ENCODE results near the gene ZNF213.

GRCh38 chr16:3134953-3135582 is at the start of gene ZNF213:
TSS of gene ZNF213 (plus strand) at chr16:3135029.
- PRO-cap = bidirectional peak, plus-strand start at chr16:3135028, minus-strand start at chr16:3134869
CAGE:
- cytosol, long polyA plus RNA = no peak
- long polyA plus RNA = start-site peak on the plus strand at chr16:3135055-3135143, 25 and 18 reads in 2 replicates
- nucleus, long polyA plus RNA = no peak

- PRO-cap = bidirectional peak, plus-strand start at chr16:3282931, minus-strand start at chr16:3283034
CAGE:
- cytosol, long polyA plus RNA = no peak
- long polyA plus RNA = no peak
- nucleus, long polyA plus RNA = no peak
Measured at GRCh38 chr16:3282697-3283129, 578 bp upstream of the ZNF263 start.

DNA sequence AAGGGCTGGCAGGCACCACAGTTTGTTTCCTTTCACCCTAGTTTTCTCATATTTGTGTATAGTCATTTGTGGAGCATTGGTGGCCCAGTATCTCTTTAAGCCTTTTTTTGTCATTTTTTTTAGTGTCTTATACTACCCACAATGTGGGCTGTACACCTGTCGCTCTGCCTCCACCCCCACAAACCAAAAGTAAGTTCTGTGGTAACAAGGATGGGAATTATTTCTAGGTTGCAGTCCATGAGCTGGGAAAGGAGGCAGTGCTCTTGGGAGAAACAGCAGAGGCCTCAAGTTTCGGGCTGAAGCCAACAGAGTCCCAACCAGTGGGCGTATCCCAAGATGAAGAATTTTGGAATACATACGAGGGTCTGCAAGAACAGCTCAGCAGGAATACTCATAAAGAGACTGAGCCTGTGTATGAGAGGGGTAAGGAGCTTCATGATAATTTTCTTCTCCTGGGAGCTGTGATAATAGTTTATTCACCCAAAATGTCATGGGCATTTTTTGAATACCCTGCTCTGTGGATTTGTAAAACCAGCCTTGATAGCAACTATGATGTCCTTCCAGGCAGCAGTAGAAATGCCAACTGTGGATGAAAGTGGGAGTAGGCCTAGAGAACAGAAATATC is 6.3 kb downstream of the ZNF75A start:
- PRO-cap = no peak
CAGE:
- cytosol, long polyA plus RNA = no peak
- long polyA plus RNA = no peak
- nucleus, long polyA plus RNA = no peak

DNA sequence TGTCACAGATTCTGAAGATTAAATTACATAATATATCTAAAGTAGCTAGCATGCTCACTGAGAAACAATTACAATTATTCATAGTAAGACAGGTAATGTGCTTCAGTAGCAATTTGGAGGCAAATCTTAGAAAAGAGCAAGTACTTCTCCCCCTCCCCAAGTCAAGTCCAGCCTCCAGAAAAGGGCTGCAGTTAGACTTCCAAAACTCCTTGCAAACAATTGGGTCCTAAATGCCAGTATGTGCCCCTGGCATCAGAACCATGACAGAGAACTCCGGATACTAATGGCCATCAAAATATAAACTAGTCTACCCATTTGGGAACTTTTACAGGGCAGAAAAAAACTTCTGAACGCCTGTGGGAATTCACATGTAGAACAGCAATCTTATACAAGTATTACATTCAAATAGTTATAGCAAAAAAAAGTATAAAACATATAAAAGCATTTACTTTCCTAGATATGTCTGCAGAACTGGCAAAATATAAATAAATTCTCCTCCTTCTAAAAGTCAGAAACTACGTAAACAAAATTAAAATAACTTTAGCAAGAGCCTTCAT is 7.7 kb downstream of the ZNF597 start:
- PRO-cap = no peak
CAGE:
- cytosol, long polyA plus RNA = no peak
- long polyA plus RNA = no peak
- nucleus, long polyA plus RNA = no peak

- PRO-cap = no peak
CAGE:
- cytosol, long polyA plus RNA = no peak
- long polyA plus RNA = no peak
- nucleus, long polyA plus RNA = no peak
Measured at GRCh38 chr16:3487008-3487888, 8.0 kb downstream of the C16orf90 start.

GRCh38 chr16:3520296-3521241 is 19.8 kb downstream of the CLUAP1 start:
- PRO-cap = no peak
CAGE:
- cytosol, long polyA plus RNA = no peak
- long polyA plus RNA = no peak
- nucleus, long polyA plus RNA = no peak

- PRO-cap = no peak
CAGE:
- cytosol, long polyA plus RNA = no peak
- long polyA plus RNA = no peak
- nucleus, long polyA plus RNA = no peak
Measured at GRCh38 chr16:3578700-3579169, 1.5 kb upstream of the NLRC3 start.

GRCh38 chr16:3622009-3622356 is 10.6 kb upstream of the SLX4 start:
- PRO-cap = no peak
CAGE:
- cytosol, long polyA plus RNA = no peak
- long polyA plus RNA = no peak
- nucleus, long polyA plus RNA = no peak

GRCh38 chr16:3638990-3639426 is 15.5 kb upstream of the DNASE1 start:
- PRO-cap = no peak
CAGE:
- cytosol, long polyA plus RNA = no peak
- long polyA plus RNA = no peak
- nucleus, long polyA plus RNA = no peak

- PRO-cap = no peak
CAGE:
- cytosol, long polyA plus RNA = no peak
- long polyA plus RNA = no peak
- nucleus, long polyA plus RNA = no peak
Measured at GRCh38 chr16:3655228-3655535, 691 bp downstream of the DNASE1 start.

GRCh38 chr16:3738179-3738988 is 21.1 kb upstream of the TRAP1 start:
- PRO-cap = no peak
CAGE:
- cytosol, long polyA plus RNA = no peak
- long polyA plus RNA = no peak
- nucleus, long polyA plus RNA = no peak

DNA sequence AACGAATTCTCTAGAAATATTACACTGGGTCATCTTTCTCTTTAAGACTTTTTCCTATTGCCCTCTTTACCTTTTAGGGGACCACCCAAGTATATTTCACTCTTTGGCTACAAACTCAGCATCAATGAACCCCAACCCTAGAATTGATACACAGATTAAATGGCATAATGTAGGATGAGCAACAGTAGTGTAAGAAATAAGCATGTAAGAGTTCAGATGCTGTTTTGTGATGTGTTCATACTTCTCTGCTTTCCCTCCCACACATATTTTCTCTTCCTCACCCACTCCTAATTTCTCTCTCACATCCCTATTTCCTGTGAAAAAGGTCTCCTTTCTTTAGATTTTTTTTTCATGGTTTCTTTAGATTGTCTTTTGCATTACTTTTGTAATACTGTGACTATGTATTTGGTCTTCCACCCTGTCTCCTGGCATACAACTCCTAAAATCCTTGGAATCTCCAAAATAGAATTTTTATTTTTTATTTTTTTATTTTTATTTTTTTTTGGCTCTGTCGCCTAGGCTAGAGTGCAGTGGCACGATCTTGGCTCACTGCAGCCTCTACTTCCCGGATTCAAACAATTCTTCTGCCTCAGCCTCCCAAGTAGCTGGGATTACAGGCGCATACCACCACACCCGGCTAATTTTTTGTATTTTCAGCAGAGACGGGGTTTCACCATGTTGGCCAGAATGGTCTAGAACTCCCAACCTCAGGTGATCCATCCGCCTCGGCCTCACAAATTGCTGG is 21.6 kb downstream of the CREBBP start:
- PRO-cap = no peak
CAGE:
- cytosol, long polyA plus RNA = no peak
- long polyA plus RNA = no peak
- nucleus, long polyA plus RNA = no peak

DNA sequence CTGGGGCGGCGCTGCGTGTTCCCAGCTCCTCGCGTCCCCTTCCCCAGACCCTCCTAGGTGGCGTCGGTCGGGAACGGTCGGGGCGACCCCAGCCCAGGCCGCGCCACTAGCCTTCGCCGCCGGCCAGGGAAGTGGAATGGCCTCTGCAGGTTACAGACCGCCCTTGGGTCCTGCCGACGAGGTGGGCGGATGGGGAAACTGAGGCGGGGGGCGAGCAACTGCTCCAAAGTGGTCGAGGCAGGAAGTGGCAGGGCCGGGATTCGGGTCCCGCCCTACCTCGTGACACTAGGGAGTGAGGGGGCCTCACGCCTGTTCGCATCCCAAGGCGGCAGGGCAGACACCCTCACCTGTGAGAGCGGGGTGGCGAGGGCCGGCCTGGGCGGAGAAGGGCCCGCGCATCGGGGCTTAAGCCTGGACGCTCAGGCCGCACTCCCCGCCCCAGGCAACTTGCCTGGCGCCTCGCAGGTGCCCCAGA is 632 bp upstream of the CREBBP start:
- PRO-cap = no peak
CAGE:
- cytosol, long polyA plus RNA = no peak
- long polyA plus RNA = no peak
- nucleus, long polyA plus RNA = no peak

GRCh38 chr16:4053138-4053918 is 62.9 kb downstream of the ADCY9 start:
- PRO-cap = no peak
CAGE:
- cytosol, long polyA plus RNA = no peak
- long polyA plus RNA = no peak
- nucleus, long polyA plus RNA = no peak

DNA sequence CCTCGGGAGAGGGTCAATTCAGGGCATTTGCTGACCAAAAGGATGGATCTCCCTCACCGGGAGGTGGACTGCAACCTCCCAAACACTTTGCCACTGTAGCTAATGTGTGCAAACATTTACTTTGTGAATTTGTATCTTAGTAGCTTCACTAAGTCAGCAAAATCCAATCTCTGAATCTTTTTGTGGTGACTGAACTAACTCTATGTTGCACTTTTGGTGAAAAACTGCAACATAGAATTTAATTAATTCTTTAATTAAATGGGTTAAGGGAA is 48.6 kb downstream of the ADCY9 start:
- PRO-cap = no peak
CAGE:
- cytosol, long polyA plus RNA = no peak
- long polyA plus RNA = no peak
- nucleus, long polyA plus RNA = no peak

GRCh38 chr16:4212859-4213540 is 28.9 kb downstream of the SRL start:
- PRO-cap = no peak
CAGE:
- cytosol, long polyA plus RNA = no peak
- long polyA plus RNA = no peak
- nucleus, long polyA plus RNA = no peak

DNA sequence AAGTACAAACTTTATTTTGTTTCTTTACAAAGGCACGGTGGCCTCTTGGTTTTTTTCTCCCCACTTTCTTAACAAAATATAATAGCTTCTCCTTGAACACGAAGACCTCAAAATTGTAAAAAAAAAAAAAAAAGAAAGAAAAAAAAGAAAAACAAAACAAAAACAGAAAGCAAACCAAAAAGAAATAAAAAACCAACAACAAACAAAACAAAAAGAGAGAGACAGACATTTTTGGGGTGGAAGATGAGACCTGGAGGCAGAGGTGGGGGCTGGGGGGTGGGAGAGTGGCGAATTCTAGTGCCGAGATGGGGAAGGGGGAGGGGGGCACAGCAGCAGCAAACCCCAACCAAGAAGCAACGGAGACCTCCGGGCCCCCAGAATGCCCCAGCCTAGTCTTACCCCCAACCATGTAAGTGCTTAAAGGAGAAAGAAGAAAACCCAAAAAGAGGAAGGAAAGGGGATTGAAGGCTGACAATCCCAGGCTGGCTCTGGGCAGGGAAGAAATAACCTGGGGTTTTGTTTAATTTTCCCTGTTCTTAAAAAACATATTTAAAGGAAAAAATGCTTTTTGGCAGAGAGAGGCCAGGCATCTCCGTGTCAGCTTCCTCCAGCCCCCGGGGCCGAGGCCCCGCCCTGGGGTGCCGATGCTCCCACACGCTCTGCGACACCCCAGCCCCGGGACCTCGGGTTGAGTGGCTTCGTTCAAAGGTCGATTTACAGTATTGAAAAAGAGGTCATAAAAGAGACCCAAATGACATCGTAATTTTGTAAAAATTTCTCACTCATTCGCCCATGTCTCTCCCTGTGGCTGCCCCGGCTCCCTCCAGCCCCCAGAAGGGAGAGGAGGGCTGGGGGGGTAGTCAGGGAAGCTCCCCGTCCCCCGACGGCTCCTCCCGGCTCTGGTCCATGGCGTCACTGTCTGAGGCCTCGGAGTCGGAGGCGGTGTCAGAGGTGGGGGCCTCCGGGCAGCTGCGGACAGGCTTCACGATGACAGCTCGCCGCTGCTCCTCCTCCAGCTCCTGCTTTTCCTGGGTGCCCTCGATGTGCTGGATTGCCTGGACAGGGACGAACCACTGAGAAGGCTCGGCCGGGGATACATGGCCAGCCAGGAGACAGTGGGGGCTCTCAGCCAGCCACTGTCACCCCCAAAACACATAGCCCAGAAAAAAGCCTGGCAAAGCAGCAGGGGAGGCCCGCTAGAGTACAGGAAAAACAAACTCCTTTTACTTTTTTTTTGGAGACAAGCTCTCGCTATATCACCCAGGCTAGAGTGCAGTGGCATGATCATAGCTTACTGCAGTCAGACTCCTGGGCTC is 15.2 kb downstream of the TFAP4 start:
- PRO-cap = no peak
CAGE:
- cytosol, long polyA plus RNA = no peak
- long polyA plus RNA = no peak
- nucleus, long polyA plus RNA = no peak

GRCh38 chr16:4337971-4339223 is 12.7 kb downstream of the PAM16 start:
- PRO-cap = no peak
CAGE:
- cytosol, long polyA plus RNA = no peak
- long polyA plus RNA = no peak
- nucleus, long polyA plus RNA = no peak

- PRO-cap = no peak
CAGE:
- cytosol, long polyA plus RNA = no peak
- long polyA plus RNA = no peak
- nucleus, long polyA plus RNA = no peak
Measured at GRCh38 chr16:4343081-4344136, 7.7 kb downstream of the PAM16 start.

DNA sequence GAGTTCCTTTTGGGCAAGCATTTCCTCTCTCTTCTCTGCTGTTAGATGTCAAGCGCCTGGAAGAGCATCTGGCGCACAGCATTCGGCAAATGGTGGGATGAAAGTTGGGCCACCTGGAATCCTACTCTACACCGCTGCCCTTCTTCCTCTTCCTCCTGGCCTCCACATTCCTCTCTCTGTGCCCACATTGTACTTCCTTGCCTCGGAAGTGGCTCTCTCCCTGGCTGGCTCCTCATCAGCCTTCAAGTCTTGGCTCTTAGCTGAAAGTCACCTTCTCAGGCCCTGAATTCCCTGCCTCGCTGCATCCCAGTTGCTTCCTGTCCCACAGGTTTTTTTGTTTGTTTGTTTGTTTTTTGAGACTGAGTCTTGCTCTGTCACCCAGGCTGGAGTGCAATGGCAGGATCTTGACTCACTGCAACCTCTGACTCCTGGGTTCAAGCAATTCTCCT is 2.5 kb upstream of the PAM16 start:
- PRO-cap = no peak
CAGE:
- cytosol, long polyA plus RNA = no peak
- long polyA plus RNA = no peak
- nucleus, long polyA plus RNA = no peak